Bronchial lymph node (tissue), 1 donor: Measurements from ENCODE around the gene ZNF236.

DNA sequence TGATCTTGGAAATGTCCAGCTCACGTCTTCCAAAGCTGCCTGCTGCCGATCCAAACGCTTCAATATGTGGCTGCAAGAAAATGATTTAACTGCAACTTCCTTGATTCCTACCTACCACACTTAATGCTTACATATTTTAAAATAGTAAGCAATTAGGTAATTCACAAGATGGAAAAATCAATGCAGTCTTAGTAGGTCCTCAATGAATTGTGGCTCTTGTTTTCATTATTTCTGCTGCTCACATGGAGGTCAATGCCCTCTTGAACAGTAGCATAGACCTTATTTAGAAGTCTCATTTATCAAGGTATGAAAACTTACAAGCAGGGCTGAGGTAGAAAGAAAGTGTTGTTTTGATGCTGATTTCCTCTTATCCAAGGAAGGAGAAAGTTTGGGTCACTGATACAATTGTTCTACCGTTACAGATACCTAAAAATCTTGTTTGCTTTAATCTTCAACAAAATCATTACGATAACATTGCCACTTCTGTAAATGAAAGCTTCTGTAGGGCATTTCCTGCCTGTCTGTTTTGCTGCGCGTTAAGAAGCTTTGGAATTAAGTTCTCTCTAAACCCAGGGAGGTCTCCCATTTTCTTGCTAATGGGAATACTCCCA lies 258.7 kb downstream of the PTGR3 start:
- PRO-cap: no peak

- PRO-cap: unidirectional peak, minus-strand start at chr18:75046865
These were observed 162.3 kb downstream of the PTGR3 start for GRCh38 chr18:75046566-75047067.

DNA sequence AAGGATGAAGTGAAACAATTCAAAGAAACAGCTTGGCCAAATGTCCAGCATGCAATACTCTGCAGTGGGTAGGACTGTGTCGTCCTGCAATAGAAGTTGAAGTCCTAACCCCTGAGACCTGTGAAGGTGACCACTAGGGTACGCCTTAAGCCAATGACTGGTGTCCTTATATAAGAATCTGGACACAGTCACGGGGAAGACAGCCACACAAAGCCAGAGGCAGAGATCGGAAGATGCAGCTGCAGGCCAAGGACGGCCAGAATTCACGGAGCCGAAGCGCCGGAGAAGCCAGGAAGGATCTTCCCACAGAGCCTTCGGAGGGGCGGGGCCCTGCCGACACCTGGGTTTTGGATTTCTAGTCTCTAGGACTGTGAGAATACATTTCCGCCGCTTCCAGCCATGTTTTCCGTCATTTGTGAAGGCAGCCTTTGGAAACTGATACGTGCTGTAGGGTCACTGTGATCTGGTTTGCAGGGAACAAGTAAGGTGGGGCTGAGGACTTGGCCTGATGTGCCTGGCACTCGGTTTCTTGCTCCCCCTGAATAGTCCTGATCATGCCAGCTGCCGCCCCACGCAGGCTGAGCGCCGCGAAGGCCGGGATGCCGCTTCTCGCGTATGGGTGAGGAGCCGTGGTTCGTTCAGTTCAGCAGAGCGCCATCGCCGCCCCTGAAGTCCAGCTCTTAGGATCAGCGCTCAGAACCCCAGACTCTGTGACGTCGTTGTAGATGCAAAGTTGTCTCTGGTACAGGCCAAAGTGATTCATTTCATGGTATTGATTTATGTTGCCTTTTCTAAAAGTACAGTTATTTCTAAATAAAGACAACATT lies 38.7 kb downstream of the PTGR3 start:
- PRO-cap: no peak

DNA sequence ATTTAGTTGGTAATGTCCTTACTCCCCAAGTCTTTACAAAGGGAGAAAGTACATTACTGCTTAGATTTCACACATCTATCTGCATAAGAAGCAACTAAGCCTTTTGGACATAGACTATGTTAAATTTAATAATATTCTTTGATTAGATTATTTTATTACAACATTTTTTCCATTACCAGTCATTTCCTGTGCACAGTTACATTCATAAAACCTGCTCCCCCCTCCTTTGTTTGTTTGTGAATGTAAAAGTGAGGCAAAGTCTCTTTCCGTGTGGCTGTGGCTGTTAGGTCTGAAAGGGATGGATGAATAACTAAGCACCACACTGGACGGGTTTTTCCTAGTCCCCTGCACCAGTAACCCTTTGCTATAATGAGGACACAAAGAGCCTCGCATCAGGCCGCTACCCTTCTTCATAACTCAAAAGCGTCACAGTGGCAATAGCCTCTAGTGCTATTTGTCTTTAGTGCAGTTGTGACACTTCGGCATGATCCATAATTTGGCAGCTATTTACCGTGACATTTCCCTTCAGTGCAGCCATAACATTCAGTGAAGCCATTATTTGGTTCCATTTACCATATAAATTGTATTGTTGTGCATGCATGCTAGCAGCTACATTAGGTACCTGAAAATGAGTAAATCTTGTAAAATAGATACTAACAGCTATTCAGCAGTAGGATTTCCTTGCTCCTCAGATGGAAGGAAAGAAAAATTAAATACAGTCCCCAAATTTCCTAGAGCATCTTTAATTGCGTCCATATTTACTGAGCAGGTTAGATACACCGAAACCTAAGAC lies 9.4 kb downstream of the PTGR3 start:
- PRO-cap: no peak

DNA sequence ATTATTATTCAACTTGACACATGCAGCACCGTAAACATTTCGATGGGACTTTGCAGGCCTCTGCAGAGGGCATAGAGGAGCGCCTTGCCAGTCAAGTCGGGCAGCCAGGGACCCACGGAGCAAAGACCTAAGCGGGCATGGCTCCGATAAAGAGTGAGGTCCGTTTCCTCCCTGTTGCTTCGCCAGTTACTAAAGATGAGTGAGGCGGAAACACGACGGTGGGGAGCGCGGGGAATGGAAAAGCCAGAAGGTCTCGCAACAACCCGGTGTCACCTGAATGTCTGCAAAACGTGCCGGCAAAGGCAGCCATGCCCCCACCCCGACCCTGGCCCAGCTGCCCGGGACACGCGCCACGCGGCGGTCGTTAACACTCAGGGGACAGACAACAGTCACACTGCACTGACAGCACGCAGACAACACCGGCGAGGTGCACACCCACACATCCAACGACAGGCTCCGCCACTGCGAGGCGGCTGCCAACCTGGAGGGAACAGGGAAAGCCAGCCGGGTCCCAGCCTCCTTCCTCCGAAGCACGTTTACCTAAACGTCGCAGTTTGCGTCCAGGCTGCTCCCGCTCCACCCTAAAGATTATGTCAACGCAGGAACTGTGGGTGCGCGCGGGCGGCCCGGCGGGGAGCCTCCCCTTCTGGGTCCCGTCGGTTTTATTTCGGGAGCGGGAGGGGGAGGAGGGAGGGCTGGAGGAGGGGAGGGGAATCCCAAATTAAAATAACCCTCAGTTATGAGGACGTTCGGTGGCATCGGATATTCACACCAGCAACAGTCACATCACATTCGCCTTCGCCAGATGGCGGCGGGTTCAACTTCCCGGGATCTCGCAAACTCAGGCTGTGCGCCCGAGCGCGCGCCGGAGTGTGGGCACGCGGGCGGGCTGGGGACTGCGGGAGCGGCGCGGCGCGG lies 800 bp downstream of the PTGR3 start:
- PRO-cap: unidirectional peak, plus-strand start at position 94 of the sequence; bidirectional peak, plus-strand start at position 412 of the sequence, minus-strand start at position 181 of the sequence; bidirectional peak, plus-strand start at position 736 of the sequence, minus-strand start at position 590 of the sequence

DNA sequence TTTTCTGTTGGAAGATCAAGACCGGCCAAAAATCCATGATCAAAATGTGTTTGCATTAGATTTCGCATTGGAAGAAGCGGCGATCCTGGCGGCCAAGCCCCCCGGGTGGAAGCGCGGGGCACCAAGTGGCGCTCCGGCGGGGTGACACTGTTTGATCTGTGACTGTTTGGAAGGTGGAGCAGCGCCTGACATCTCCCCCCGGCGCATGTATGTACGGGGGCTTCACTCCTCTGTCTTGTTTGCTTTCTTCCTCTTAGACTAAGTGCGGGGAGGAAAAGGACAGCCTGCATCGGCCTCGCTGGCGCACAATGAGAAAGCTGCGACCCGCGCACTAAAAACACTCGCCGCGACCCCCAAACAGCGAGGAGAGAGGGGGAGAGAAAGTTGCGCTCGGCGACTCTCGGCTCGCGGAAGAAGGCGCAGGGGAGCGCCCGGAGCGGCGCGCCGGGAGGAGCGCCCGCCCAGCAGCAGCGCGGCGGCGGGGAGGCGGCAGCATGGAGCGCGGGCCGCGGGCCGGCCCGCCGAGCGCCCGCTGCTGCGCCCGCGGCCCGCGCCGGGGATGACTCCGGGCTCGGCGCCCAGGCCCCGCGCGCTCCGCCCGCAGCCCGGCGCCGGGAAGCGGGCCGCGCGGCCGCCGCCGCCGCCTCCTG lies 565 bp downstream of the TSHZ1 start:
- PRO-cap: bidirectional peak, plus-strand start at position 261 of the sequence, minus-strand start at position 204 of the sequence; bidirectional peak, plus-strand start at position 411 of the sequence, minus-strand start at position 407 of the sequence

- PRO-cap: bidirectional peak, plus-strand start at chr18:75212213, minus-strand start at chr18:75212062
These were observed 1.4 kb downstream of the TSHZ1 start for GRCh38 chr18:75211687-75212781.

GRCh38 chr18:75655096-75655345 lies 227.5 kb upstream of the SMIM21 start:
- PRO-cap: no peak

DNA sequence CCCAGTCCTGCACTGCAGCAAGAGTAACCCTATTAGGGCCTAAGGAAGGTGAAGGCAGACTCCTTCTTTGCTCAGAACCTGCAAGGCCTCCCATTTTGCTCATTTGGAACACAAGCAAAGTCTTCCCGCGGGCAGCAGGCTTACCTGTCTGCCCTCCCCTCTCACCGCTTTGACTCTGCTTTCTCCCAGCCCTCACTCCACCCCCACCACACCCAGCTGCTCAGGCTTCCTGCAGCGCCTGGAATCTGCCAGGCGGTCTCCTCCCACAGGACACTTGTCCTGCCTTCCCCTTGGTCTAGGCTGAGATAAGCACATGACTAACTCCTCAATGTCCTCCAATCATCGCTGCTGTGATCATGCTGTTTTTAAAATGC lies 430.1 kb downstream of the ZNF516 start:
- PRO-cap: no peak

DNA sequence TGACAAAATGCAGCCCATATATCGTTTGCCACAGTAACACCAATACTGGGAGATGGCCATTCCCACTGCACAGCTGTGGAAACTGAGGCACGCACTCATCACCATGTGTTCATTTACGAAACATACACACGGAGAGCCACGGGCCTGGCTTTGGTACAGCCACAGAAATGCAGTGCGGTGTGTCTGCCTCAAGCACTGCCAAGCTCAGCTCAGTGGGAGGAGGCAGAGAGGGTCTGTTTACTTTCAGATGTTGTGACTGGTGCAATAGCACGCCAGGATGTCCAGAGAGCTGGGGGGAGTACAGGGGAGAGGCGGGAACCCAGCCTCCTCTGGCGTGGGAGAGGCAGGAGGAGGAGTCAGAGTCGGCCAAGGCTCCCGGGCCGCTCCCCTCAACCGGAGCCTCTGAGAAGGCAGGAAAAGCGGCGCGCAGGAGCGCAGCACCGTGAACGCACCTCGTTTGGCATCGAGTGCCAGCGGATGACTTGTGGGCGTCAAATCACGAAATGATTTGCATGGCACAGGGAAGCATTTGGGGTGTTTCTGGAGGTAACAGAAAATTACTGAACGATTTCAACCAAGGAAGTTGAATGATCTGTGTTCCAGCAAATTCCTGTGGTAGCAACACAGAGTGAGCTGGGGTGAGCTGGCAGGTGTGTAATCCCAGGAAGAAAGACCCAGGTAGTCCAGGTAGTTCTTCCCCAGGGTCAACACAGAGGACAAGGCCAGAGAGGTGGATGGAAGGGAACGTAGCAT lies 143.0 kb downstream of the ZNF516 start:
- PRO-cap: unidirectional peak, plus-strand start at position 396 of the sequence

GRCh38 chr18:76371333-76372196 lies 123.5 kb downstream of the ZNF516 start:
- PRO-cap: no peak

- PRO-cap: unidirectional peak, plus-strand start at chr18:76379649
These were observed 115.7 kb downstream of the ZNF516 start for GRCh38 chr18:76379140-76379899.

DNA sequence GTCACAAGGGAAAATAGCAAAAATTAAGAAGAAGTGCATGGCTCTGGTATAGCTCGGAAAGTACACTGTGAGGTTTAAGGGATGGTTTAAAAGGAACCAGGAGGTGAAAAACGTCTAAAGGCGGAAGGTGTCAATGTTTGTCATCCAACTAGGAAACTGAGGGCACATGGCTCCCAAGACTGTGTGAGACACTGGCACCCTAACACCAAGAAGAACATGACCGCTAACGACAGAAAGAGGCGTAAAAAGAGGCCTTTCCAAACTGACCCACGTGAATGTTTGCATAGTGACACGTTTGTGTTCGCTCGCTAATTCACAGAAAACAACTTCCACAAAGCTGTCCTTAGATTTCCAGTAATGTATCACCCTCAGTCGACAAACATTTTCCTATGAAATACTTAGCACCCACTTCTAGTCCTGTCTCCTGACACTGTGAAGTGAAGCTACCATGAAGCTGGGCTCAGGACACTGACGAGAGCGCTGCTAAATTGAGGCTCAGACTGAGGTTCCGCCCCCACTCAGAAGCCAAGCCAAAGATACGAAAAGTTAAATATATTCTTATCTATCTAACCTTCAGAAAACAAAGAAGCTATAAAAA lies 86.5 kb downstream of the ZNF516 start:
- PRO-cap: no peak

- PRO-cap: unidirectional peak, minus-strand start at chr18:76494799
These were observed 595 bp downstream of the ZNF516 start for GRCh38 chr18:76494179-76495114.

DNA sequence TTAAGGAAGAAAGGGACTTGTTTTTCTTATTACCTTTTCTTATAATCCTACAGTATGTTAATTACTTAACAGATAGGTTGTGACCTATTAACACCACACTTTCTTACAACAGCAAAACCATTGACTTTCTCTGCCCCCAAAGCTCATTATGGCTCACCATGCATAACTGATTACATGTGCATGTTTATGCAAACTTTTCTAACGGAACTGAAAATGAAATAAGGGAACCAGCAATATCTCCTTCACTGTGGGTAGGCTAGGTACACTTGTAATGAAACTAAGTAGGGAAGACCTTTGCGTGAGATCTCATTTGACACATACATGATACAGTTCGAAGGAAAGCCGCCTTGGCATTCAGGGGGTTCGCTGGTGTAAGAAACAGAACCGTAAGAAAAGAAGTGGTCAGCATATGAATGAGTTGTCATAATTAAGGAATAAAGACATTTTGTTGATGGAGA lies 4.9 kb upstream of the ZNF516 start:
- PRO-cap: unidirectional peak, plus-strand start at position 245 of the sequence

- PRO-cap: no peak
These were observed 143.9 kb upstream of the ZNF516 start for GRCh38 chr18:76638864-76639329.

DNA sequence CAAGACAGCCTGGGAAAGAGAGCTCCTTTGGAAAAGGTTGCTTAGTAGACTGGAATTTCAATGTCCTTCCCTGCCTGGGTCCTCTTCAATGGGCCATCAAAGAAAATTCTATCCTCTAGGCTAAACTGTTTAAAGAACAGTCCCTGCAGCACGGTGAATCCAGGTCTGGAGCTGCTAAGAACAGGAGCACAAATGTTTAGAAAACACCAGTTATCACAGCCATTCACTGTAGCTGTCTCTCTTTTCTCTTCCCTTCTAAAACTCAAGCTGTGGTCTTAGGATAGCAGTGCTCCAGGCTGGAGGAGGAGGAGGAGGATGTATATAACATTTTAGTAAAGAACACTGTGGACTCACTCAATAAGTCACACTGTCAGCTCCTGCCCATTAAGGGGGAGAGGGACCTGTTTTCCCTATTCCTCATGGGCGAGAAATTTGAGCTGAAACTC lies 115.0 kb upstream of the ZNF236 start:
- PRO-cap: no peak

DNA sequence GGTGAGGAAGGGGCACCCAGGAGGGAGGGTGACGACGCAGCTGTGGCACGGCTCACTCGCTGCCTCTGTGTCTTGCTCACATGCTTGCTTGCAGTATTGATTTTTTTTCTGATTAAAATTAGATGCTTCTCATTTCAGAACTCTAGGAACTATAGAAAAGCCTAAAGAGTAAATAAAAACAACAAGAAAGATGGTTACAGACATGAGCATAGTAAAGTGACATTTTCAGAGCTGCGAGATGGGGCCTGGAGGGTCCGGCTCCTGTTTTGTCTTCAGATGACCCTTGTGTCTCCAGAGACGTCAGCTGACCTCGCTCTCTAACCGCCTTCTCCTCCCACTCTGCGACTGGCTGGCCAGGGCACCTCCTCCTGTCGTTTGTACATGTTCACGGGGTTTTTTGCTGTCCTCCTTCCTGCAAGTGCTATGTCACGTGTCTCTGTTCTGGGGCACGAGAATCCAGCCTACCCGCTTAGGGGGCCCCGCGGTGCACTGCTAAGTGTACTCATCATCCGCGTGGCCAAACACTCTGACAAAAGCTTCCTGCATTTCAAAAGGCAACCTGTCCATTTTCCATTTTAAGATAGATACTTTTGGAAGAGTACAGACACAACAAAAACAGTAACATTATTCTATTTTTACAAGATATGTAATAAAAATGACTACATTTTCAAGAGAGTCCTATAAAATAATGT lies 65.5 kb upstream of the ZNF236 start:
- PRO-cap: no peak

- PRO-cap: bidirectional peak, plus-strand start at chr18:76822384, minus-strand start at chr18:76822277
These were observed 288 bp upstream of the ZNF236 start for GRCh38 chr18:76822203-76822335.

- PRO-cap: bidirectional peak, plus-strand start at chr18:76822384, minus-strand start at chr18:76822277; bidirectional peak, plus-strand start at chr18:76822912, minus-strand start at chr18:76822810
These were observed at the start of gene ZNF236 for GRCh38 chr18:76822336-76822942. Gene ZNF236 (plus strand): TSS chr18:76822557.